Fibroblast of villous mesenchyme (primary cell): Measurements from ENCODE around the gene IDH2.

GRCh38 chr15:89899547-89900440 is 6.0 kb upstream of the AP3S2 start:
- CAGE, long polyA plus RNA = no peak

GRCh38 chr15:89971623-89972065 is 29.5 kb upstream of the ZNF710 start:
- CAGE, long polyA plus RNA = no peak

DNA sequence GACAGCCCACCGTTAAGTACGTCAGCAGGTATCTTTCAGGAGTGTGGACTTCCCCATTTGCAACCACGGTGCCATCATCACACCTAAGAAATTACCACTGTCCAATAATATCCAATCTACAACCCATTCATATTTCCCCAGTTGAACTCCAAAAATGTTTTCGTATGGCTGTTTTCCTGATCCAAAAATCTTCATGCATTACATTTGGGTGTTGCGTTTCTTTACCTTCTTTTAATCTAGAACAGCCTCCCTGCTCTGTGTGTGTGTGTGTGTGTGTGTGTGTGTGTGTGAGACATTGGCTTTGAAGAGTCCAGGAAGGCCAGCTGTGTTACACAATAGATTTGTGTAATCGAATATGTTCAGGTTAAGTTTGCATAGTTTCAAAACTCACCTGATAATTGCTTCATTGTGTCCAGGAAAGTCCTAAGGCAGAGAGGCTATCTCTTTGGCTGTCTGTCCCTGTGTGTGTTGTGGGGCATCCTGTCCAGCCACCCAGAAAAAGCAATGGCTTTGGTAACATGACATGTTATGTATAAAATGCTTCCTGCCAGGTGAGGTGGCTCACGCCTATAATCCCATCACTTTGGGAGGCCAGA is 37.4 kb downstream of the ZNF710 start:
- CAGE, long polyA plus RNA = no peak

GRCh38 chr15:90081560-90082104 is 20.6 kb downstream of the IDH2 start:
- CAGE, long polyA plus RNA = no peak

DNA sequence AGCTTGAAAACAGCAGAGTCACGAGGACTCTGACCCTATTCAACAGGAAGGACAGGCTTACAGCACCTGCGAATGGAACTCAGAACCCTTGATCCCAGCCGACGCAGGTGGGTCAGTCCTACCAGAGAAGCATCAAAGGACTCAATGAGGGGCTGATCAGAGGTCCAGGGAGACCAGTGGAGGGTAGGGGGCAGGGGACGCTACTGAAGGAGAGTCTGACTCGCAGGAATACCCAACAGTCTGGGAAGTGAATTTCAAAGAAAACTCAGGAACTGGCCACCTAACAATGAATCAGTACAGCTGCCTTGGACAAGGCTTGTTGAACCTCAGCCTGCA is 8.3 kb downstream of the IDH2 start:
- CAGE, long polyA plus RNA = no peak

GRCh38 chr15:90099538-90100379 is 2.5 kb downstream of the IDH2 start:
- CAGE, long polyA plus RNA = no peak

DNA sequence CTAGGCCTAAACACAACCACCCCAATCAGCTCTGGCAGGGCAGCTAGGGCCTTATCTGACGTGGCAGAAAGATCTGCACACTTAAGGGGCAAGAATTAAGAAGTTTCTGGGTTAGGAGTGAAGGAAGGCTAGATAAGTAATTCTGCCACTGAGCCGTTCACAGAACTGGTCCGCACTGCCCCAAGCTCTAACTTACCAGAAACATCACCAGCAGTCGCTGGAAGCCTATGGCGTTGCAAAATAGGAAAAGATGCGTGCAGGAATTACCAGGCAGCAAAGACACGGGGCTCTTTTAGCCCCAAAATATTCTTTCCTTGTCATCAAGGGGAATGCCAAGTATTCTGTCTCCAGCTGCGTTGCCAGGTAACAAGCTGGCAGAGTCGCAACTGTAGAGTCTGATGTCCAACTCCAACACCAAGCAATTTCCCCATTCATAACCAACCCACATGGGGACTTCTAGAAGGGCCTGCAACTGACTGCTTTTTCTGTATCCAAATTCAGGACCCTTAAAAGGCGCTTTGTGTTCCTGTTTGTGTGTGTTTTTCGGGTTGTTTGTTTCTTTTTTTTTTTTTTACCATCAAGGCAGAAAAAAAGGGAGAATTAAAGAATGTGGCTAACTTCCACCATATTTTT is 1.8 kb downstream of the IDH2 start:
- CAGE, long polyA plus RNA = no peak

GRCh38 chr15:90101935-90103139 is at the start of gene IDH2:
IDH2 (minus strand) TSS chr15:90102468.
- CAGE, long polyA plus RNA = no peak

- CAGE, long polyA plus RNA = no peak
Observed at GRCh38 chr15:90149057-90149884, 47.0 kb upstream of the IDH2 start.

DNA sequence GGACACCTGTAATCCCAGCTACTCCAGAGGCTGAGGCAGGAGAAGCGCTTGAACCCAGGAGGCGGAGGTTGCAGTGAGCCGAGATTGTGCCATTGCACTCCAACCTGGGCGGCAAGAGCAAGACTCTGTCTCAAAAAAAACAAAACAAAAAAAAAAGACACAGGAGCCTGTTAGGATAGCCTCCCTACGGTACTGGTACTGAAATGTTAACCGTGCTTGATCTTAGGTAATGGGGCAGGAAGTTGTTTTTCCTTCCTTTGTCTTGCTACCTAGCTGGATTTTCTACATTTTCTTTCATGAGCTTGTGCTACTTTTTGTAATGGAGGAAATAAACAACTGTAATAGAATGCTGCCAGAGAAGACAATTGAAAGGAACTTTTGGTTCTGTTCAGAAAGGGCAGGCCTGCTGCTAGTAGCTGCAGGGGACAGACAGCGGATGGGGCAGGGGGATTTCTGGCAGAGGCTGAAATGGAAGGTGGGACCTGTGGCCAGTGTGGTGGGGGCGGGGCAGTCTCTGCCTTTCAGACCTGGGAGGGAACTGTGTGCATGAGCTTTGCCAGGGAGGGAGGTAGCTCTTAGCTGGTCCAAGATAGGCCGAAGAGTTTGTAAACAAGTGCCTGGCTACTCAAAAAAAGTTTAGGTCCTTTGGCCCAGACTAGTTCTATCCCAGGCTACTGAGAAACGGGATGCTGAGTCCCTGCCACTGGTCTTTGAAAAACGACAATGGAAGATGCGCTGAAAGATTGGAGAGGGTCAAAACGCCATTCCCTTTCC is 49.0 kb upstream of the SEMA4B start:
- CAGE, long polyA plus RNA = no peak

- CAGE, long polyA plus RNA = no peak
Observed at GRCh38 chr15:90184738-90185840, 16.0 kb upstream of the SEMA4B start.

- CAGE, long polyA plus RNA = no peak
Observed at GRCh38 chr15:90190977-90191636, 10.0 kb upstream of the SEMA4B start.

DNA sequence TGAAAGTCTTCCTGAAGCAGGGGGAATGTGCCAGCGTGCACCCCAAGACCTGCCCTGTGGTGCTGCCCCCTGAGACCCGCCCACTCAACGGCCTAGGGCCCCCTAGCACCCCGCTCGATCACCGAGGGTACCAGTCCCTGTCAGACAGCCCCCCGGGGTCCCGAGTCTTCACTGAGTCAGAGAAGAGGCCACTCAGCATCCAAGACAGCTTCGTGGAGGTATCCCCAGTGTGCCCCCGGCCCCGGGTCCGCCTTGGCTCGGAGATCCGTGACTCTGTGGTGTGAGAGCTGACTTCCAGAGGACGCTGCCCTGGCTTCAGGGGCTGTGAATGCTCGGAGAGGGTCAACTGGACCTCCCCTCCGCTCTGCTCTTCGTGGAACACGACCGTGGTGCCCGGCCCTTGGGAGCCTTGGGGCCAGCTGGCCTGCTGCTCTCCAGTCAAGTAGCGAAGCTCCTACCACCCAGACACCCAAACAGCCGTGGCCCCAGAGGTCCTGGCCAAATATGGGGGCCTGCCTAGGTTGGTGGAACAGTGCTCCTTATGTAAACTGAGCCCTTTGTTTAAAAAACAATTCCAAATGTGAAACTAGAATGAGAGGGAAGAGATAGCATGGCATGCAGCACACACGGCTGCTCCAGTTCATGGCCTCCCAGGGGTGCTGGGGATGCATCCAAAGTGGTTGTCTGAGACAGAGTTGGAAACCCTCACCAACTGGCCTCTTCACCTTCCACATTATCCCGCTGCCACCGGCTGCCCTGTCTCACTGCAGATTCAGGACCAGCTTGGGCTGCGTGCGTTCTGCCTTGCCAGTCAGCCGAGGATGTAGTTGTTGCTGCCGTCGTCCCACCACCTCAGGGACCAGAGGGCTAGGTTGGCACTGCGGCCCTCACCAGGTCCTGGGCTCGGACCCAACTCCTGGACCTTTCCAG is 5.1 kb downstream of the CIB1 start:
- CAGE, long polyA plus RNA = no peak

GRCh38 chr15:90376988-90377449 is 11.0 kb upstream of the IQGAP1 start:
- CAGE, long polyA plus RNA = no peak

GRCh38 chr15:90553094-90553370 is 23.3 kb downstream of the CRTC3 start:
- CAGE, long polyA plus RNA = no peak

DNA sequence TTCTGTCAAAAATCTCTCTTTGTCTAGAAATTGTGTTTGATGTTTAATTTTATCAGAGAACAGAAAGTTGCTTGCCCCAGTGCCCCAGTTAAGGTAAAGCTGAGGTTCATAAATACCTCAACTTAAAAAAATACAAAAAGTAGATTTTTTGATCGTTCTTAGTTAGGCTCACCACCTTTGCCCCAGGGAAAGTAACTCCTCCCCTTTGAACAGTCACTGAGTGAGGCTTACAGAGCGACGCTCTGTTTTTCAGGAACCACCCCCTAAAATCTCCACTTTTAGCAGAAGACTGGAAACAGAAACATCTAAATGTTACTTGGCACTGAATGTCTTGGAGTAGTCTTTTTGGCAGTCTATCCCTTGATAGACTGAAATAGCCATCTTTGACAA is 24.9 kb downstream of the BLM start:
- CAGE, long polyA plus RNA = no peak

- CAGE, long polyA plus RNA = no peak
Observed at GRCh38 chr15:90836233-90836903, 32.0 kb upstream of the FURIN start.

DNA sequence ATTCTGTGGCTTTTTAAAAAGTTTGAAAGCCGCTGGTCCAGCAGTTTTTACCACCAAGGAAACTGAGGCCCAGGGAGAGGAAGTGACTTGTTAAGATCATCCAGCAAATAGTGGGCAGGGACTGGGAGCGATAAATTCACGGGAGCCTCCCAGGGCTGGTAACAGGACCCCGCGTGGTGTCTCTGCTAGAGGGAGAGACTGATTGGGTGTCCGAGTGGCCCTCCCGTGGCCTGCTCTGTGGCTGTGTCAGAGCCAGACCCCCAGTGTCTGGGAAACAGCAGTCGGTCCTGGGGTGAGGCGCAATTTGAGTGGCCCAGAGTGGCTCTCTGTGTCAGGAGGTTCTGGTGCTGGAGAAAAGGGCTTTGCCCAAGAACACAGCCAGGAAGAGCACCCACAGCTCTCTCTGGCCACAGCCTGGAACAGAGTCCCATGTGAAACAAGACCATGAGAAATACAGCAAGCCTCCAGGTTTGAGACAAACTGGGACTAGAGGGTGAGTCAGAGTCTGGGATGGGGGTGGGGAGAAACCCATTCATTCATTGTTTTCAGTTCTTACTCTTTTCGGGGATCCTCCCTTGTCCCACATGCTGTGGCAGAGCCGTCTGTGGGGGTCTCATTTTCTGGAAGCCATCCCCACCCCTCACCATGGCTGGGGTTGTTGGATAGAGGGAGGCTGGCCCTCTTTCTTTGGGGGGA is 4.4 kb downstream of the FURIN start:
- CAGE, long polyA plus RNA = no peak

DNA sequence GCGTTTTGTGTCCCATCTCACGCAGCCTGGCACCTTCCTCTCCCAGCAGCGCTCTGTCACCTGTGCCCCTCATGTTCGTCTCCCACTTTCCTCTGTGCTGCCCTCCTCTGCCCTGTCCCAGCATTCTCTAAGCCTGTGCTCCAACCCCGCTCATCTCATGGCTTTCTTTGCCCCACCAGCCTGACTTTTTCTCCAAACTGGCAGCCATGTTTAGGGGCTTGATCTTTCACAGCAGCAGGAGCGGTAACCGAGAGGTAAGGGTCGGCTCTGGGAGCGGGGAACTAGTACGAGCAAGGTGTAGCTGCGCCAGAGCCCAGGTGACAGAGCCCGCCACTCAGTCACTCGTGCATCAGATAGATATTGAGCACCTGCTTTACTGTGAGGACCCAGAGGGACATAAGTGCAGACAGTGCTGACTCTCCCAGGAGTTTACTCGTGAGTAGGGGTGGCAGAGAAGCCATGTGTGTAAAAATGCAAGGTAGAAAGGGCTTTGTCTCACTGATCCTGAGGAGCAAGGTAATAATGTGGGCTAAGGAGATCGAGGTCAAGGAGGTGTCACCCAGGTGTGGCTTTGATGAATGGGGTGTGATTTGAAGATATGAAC is 13.4 kb downstream of the MAN2A2 start:
- CAGE, long polyA plus RNA = no peak

- CAGE, long polyA plus RNA = no peak
Observed at GRCh38 chr15:90931040-90932038, 1.0 kb downstream of the HDDC3 start.